Duodenum (tissue), 1 donor: Measurements from ENCODE around the gene MIS18BP1.

DNA sequence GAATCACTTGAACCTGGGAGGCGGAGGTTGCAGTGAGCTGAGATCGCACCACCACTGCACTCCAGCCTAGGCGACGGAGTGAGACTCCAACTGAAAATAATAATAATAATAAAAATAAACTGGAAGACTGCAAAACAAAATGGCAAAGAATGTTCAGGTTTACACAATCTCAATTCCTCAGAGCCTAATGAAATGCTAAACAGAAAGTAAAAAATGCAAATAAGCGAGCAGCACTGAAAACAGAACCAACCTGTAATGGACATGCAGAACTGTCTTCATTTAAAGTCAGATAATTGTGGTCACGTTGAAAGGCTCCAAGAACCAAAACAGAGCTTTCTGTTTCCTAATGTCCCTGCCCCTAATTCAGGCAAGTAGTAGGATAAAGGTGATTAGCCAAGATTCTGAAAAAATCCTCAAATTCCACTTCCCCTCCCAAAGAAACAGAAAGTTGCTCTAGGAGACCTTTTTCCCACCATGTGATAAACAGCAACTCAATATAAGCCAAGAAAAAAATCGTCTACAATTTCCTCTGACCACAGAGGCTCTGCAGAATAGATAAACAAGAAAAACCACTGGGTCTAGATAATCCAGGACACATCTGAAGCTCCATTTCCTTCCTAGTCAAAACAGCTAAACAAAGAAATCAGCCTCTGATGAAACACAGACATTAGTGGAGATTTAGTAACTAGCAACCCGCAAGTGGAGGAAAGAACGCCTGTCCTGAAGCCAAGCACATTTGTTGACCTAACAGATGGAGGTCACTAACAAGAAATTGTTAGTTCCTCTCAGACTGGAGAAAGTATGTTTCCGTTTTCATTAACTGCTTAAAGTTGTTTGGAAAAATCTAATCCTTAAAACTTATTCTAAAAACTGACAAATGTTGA lies 3.0 kb downstream of the MIS18BP1 start:
- PRO-cap, result no peak

DNA sequence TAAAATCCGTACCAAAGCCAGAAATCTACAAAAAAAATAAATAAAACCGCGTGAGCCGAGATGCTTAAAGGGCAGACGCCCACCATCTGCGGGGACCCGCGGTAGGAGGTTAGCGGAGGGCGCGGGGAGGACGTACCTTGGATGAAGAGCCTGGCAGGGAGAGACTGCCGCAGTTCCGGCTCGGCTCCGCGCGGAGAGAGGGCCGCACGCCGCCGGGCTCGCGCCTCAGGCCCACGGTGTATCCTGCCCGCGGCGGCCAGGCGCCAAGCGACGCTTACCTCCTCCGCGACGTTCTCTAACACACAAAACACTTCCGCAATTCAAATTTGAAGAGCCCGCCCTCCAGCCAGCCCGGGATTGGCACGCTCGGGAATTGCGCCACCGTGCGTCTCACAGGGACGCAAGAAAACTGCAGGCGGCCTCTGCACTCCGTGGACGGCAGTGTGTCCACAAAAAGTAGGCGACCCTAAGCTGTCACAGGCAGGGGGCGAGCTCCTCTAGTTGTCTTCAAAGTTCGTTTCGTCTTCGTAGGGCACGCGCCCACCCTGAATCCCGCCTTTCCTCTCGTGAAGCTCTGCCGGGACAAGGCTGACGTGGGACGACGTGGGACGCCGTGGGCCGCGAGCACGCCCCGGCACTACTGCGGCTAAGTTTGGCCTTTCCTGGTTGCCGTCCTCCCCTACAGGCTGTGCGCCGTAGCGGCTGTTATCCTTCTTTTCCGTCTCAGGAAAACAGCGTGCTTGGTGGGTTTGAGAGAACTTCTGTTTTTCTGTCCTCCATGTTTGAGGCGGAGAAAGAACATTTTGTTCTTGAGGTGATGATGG lies at the start of gene MIS18BP1:
Gene MIS18BP1 (minus strand): TSS at position 304 of the 824 bp plus-strand sequence.
- PRO-cap, result bidirectional peak, plus-strand start at position 403 of the sequence, minus-strand start at position 297 of the sequence; bidirectional peak, plus-strand start at position 734 of the sequence, minus-strand start at position 642 of the sequence

DNA sequence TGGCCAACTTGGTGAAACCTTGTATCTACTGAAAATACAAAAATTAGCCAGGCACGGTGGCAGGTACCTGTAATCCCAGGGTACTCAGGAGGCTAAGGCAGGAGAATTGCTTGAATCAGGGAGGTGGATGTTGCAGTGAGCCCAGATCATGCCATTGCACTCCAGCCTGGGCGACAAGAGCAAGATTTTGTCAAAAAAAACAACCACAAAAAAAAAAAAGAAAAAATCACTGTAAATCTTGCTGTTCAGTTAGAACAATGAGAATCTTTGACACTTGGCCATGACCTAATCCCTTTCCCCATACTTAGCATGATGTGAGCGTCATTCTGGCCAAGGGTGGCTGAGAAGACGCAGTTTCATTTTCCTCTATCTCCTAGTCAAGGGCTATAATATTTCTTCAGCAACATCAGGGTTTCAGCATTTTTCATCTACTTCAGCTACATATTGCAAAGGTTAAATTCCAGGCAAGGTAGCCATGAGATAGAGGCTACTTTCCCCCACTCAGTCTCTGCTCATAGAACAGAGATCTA lies 599.4 kb upstream of the MDGA2 start:
- PRO-cap, result no peak

DNA sequence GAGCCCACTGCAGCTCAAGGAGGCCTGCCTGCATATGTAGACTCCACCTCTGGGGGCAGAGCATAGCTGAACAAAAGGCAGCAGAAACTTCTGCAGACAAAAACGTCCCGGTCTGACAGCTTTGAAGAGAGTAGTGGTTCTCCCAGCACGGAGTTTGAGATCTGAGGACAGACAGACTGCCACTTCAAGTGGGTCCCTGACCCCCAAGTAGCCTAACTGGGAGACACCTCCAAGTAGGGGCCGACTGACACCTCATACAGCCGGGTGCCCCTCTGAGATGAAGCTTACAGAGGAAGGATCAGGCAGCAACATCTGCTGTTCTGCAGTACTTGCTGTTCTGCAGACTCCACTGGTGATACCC lies 931.8 kb upstream of the MDGA2 start:
- PRO-cap, result no peak

DNA sequence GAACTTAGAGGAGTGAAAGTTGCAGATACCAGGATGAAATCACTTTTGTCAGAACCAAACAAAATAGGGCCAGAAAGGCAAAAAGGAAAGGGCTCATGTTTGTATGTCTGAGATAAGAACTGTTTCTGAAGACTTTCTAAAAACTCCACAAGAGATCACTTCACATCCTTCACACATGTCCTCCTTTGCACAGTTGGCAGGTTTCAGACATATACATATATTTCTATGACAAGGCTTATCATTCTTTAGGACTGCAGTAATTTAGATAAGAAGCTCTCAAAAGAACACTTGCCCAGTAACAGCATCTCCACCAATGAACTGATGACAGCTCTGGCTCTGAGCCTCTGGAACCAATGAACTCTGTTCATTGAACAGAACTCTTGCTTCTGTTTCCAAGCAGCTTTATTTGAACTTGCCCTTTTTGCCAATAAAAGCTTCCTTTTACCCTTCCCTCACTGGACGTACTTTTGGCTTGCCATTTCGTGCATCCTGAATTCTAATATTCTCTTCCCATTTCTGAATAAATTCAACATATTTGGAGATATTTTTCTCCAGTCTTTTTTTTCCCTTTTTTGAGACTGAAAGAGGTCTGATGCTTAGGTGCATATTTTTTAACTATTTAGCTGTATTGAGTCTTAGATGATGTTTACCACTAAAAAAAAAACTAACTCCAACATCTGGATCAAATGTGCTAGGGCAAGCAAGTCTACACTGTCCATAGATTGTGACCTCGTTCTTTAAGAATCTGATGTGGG lies 4.0 kb upstream of the LRR1 start:
- PRO-cap, result no peak

- PRO-cap, result no peak
These were observed 1.9 kb downstream of the MGAT2 start for GRCh38 chr14:49622065-49623322.

- PRO-cap, result no peak
These were observed 12.8 kb upstream of the NEMF start for GRCh38 chr14:49865441-49865735.

DNA sequence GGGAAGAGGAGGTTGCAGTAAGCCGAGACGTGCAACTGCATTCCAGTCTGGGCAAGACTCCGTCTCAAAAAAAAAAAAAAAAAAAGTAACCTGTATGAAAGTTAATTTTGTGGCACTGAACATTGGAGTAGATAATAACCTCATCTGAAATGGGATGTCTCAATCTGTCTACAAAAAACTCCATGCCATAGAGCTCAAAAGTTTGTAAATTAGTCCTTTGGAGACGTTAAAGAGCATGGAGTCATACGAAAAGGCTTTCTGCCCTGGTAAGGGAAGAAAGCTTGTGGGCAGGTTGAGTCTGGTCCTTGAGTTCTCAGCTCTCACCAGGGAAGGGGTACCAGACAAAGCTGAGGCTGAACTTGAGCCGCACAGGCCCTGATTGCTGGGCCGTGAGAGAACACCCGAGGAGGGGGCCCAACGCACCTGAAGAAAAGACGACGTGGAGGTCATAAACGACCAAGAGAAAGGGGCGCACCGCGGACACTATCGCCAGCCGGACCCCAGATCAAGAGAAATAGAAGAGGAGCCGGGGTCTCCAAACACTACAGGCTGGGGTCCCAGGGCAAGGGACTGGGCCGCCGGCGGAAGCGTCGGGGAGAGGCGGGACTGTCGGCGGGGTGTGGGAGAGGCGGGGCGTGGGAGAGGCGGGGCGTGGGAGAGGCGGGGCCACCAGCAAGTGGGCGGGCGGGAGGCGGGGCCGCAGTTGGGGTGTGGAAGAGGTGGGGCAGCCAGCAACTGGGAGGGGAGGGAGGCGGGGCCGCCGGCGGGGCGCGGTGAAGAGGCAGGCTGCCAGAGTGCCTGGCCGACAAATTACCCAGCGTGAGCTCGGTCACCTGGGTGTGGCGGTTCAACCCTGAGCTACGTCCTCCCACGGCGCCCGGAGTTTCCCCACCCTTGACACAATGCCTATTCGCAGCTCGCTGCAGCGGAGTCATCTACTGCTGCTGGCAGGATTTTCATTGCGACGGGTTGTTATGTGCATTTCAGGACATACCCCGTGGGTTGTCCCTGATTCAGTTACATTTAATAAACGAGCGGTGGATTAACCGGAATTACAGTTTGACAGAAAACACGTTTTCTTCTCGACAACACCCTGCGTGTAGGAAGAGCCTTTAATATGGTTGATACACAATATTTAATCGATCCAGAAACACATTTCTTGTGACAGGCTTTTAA lies 15.4 kb upstream of the NEMF start:
- PRO-cap, result bidirectional peak, plus-strand start at position 959 of the sequence, minus-strand start at position 608 of the sequence

DNA sequence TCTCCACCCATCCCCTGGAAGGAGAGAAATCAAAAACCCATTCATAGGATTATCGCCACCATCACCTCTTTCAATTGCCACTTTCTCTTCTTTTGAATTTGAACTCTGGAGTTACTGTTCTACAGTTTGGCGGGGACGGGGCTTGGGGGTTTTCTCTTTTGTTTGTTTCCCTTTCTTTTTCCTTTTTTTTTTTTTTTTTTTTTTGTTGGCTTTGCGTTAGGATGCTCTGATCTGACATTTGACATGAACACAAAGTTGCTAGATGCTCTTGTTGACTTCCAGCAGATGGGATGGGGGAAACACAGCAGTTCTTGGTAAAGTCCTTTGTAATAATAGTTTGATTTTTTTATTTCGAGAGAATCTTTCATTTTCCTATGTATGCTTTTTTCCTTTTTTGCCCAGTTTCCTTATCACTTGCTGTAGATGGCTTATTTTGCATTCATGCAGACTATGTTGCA lies 1.4 kb downstream of the ARF6 start:
- PRO-cap, result no peak

GRCh38 chr14:49950570-49951301 lies 57.9 kb downstream of the ARF6 start:
- PRO-cap, result unidirectional peak, minus-strand start at chr14:49951017

GRCh38 chr14:49966112-49967081 lies 73.5 kb downstream of the ARF6 start:
- PRO-cap, result bidirectional peak, plus-strand start at chr14:49966718, minus-strand start at chr14:49966584

DNA sequence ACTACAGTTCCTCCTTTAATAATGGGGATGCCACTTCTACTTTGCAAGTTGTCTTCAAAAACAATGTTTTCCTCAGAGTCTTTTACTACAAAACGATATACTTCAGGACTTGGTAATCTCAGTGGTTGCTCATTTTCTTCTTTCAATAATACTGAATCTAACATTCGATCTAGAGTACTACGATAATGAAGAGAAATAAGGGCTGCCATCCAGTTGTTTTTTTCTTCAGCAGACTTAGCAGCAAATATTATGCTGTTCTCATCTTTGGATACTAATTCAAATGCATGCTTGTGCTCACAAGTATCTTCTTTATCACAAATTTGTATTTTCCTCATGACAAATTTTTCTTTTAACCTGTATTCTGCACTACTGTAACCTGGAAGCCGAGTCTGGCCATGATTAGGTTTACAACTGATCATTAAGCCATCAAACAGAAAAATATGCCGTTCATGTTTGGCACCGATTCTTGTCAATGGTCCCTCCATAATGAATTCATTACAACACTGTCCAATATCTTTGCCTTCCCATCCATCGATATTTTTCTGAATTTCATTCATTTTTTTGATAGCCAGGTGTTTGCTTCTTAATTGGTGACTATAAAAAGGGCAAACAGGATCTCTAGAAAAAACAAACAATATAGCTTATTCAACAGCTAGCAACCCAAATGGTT lies 43.2 kb upstream of the VCPKMT start:
- PRO-cap, result no peak

GRCh38 chr14:50417948-50418362 lies 21.3 kb upstream of the CDKL1 start:
- PRO-cap, result no peak

DNA sequence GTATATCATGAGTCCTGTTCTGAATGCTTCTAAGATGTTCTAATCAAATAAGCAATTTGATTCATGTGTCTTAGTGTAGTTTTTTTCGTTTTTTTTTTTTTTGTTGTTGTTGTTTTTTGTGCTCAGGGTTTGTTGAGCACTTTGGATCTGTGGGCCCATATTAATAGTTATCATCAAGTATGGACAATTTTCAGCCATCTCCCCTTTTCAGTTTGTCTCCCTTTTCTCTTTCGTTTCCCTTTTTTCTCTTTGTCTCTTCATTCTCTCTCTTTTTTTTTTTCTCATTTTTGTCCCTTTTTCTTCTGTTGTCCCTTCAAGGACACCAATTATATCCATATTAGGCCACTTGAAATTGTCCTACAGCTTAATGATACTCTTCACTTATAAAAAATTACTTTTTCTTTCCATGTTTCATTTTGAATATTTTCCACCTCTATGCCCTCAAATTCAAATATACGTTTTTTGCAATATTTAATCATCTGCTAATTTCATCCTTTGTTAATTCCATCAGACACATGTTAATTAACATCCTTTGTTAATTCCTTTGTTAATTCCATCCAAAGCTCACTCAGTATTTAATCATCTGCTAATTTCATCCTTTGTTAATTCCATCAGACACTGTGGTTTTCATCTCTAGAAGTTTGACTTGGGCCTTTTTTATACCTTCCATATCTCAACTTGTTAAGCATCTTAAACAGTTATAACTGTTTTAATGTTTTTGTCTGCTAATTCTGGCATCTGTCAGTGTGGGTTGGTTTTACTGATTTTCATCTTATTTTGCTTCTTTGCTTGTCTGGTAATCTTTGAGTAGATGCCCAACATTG lies 53.2 kb downstream of the MAP4K5 start:
- PRO-cap, result no peak

DNA sequence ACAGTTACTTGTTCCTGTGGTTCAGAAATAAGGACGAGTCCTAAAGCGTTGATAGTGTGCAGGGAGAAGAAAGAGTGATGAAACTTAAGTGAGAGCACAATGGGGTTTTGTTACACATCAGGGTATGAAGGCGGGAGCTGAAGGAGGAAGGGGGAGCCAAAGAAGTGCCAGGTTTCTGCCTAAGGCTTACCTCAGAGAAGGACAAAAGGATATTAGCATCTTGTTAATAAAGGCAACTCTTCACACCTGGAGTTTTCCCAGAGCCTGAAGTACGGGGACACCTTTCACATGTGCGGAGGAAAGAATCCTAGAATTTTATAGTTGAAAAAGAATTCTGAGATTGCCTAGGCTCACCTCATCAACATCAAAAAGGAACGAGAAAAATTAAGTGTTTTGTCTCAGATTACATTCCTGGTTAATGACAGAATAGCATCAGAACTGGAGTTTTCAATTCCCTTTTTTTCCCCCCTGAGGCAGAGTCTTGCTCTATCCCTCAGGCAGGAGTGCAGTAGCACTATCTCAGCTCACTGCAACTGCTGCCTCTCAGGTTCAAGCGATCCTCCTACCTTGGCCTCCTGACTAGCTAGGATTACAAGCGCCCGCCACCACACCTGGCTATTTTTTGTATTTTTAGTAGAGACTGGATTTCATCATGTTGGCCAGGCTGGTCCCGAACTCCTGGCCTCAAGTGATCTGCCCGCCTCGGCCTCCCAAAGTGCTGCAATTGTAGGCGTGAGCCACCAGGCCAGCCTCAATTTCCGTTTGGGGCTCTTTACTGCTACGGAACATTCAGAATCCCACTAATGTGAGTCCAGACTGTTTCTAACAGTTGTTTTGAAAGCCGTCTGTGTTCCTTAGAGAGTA lies 2.3 kb upstream of the SAV1 start:
- PRO-cap, result no peak

DNA sequence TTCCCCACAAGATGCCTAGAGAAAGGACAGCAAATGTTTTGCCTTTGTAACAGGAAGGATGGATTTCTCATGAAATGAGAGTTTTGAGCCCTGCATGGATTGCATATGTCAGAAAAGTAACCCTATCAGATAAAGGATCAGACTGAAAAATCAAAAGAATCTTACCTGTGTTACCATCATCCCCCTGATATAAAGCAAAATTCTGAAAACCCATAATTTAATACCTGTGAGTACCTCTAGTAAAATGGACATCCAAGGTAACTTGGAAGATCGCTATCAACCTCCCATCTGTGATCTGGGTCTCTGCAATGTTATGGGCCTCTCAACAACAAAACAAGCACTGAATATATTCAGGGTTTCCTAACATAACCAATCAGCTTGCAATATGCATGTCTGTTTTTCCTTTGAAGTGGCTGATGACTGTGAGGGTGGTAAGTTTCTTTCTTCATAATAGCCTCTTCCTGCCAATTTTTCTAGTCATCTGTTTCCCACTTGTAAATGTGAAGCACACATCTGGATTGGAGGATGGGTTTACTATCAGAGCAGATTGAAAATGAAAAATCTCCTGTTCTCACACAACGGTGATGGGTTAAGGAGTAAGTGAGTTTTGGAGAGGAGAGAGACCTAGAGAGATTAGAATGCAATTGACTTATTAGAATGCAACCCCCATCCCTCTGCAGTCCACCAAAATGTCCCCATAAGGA lies 58.2 kb upstream of the SAV1 start:
- PRO-cap, result no peak

DNA sequence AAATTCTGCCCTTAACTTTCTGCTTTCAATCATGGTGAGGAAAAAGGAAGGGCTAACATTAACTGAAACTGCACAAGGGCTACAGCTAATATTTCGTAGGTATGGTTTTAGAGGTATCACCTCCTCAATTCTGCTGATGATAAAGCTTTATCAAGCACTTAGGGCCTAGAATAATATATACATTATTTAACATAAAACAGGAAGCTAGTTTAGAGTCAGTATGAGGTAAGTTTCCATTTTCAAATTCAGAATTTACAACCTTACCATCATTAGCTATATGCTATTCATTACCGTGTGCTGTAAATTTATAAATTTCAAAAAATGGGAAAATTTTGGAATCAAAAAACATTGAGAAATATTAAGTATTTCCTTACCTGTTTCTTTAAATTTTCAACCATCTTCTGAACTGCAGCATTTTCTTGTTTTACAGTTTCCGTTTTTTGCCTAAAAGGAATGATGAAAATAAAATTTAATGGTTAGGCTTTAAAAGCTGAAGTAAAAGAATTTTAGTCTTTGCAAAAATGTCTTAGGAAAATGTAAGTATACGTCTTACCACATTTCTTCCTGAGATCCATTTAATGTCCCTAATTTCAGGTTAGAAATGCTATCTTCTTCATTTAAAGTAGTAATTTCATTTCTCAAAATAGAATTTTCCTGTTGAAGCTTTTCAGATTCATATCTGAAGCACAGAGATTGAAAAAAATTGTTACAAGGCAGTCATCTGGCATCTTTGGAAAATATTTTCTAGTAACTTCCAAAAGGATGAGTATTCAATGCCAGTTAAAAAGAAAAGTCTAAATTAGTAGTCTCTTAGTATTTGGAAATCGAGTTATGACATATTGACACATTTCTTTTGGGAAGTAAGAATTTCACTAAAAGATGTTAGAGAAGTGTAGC lies 76.5 kb downstream of the NIN start:
- PRO-cap, result no peak

DNA sequence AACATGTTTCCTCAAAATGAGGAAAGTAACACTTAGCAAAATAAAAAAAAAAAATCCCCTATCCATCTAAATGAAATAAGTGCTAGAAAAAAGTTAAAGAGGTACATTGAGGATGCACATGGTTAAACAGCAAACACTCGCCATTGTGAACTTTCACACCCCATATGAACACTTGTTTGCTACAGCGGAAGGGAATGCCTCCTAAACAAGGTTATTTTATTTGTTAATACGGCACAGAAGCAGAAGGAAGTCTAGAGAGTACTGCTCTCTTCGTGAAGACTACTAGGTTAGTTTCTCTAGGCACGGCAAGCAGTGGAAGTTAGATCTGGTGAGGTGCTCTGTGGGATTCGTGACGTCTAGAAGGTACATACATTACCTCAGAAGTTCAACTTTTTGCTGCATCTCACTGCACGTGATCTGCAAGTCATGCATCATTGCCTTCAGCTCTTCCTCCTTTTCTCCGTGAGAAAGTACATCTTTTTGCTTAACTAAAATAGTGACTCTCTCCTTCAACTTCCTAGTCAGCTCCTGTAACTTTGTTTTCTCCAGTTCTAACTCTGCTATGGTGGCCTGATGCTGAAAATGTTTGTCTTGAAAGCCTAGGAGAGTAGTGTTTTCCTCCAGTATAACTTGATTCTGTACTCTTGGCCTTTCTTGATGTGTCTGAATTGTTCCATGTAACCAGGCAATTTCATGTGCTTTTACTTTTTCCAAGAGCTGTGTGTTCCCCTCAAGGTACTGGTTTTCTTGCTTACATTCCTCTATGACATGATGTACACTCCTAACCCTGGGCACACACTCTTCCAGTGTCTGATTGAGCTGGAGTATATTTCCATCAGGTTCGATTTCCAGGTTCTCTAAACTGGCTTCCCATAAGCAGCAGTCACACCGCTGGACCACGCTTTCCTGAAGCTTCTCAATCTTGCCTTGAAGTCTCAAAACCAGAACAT lies 74.6 kb downstream of the NIN start:
- PRO-cap, result no peak

DNA sequence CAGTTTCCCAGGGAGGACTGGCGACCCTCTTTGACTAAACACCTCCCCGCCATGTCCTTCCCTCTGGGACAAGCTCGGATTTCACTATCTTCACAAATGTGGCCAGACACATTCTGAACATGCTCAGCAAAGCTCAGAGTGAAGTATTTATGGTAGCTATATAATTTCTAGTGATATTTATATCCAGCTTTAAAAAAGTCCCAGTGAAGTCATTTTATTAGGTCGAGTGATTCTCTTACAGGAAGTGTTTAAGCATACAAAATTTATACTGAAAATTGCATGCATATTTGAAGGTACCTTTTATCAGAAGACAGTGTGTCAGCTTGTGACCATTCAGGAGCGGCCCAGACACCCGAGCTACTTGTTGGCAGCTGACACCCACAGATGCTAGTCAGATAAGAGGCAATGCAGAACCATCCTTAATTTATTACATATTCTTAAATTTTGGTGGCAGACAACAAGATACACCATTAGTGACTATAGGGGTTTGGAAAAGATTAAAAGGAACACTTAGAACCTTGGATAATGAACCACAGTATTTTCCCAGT lies 36.7 kb downstream of the NIN start:
- PRO-cap, result no peak

GRCh38 chr14:50945052-50945448 lies 767 bp upstream of the PYGL start:
- PRO-cap, result no peak